Brain (tissue), 1 donor: Measurements from ENCODE around the genes GRID2 and PDLIM5.

- RRBS, result no CpG with 5 or more reads among the region's 14 CpGs
These were observed 59.6 kb downstream of the GPRIN3 start for GRCh38 chr4:89247864-89248440.

DNA sequence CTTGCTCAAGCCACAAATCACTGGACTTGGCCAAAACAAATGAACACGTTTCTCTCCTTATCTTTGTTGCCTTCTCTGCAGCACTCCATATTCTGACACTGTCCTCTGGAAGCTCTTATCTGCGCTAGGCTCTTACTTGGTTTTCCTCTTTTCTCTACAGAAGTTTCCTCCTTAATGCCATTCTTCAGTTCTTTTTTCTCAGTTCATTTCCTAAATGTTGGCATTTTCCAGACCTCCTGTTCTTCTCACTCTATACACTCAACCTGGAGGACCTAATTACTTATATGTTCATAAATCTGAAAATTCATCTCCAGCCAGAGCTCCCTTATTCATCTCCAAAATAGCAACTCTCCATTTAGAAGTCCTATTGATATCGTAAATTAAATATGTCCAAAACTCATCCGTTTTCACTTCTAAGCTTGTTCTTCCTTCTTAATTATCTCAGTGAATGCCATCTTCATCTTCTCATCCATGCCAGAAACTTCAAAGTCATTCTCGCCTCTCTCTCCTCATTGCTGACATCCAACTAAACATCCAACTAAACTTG, 27.9 kb downstream of the GPRIN3 start:
- RRBS, result no CpG with 5 or more reads among the region's 5 CpGs

DNA sequence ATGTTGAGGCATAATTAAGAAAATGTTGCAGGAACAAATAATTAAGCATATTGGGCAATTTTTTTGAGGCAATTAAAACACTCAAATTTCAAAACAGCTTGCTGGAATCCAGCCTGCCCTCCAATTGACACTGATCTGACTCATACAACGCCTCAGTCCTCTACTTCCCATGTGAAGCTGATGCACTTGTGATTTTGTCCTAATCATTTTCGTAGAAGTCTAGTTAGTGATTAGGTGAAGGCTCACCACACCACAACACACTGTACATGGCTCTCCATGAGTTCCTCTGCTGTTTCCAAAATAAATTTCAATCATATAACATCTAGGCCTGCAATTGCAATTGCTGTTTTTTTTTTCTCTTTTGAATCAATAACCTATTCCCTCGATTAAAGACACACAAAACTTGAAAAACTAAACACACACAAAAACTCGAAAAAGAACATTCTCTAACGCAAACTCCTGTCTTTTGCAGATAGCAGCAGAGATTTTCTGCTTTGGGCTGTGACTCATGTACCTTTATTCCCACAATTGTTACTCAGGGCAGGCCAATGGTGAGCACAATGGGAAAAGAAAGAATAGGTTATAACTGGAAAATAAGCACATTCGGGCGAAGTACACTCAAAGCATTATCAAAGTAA, 1.8 kb downstream of the GPRIN3 start:
- RRBS, result no CpG with 5 or more reads among the region's 7 CpGs

DNA sequence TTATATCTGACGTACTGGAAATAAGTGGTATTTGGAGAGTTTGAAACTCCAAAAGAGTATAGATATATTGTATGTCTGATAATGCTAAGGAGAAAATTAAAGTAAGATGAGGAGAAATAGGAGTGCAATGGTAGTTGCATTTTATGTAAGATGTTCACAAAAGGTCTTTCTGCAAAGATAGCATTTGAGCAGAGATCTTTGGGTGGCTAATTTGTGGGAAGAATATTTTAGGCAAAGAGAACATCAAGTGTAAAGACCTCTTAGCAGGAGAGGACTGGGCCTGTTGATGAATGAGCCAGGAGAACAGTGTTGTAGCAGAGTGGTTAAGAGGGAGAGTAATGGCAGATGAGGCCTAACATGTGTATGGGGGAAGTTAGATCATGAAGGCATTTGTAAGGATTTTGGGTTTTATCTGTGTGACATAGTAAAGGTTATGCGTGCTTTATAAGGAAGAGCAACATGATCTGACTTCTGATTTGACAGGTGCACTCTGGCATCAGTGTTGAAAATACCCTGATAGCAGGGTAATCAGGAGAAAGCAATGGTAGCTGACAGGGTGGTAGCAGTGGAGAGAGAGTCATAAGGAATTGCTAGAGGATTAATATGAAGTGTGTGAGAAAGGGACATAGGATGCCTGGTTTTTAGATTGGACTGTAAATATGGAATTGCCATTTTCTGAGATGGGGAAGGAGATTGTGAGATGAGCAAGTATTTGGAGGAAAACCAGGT, 85.6 kb downstream of the CCSER1 start:
- RRBS, result no CpG with 5 or more reads among the region's 2 CpGs

- RRBS, result no CpG with 5 or more reads among the region's 4 CpGs
These were observed 831.2 kb downstream of the CCSER1 start for GRCh38 chr4:90958218-90958957.

GRCh38 chr4:92303402-92304565, at the start of gene GRID2:
Gene GRID2 (plus strand): TSS chr4:92303966.
- RRBS, result 5% methylated on average over 9 of the region's 53 CpGs

GRCh38 chr4:93842391-93843227, 14.1 kb downstream of the ATOH1 start:
- RRBS, result no CpG with 5 or more reads among the region's 3 CpGs

DNA sequence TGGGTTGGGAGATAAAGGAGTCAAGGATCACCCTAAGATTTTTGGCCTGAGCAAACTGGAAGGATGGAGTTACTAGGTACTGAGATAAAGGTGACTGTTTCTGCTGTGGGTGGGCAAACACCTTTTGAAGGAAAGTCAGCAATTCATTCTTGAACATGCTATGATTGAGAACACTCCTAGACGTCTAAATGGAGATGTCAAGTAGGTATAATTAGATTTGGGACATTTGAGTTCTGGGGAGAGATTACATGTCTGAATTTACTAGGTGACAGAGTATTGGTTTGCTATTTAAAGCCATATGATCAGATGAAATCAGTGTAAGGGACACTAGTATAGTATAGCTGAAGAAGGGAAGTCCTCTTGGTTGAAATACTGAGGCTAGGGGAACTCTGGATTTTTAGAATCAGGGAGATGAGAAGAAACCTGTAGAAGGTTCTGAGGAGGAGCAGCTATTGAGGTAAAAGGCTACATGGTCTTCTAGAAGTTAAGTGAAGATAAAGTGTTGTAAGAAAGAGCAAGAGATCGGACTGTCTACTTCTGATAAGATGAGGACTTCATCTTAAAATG, 20.0 kb downstream of the SMARCAD1 start:
- RRBS, result no CpG with 5 or more reads among the region's 2 CpGs

DNA sequence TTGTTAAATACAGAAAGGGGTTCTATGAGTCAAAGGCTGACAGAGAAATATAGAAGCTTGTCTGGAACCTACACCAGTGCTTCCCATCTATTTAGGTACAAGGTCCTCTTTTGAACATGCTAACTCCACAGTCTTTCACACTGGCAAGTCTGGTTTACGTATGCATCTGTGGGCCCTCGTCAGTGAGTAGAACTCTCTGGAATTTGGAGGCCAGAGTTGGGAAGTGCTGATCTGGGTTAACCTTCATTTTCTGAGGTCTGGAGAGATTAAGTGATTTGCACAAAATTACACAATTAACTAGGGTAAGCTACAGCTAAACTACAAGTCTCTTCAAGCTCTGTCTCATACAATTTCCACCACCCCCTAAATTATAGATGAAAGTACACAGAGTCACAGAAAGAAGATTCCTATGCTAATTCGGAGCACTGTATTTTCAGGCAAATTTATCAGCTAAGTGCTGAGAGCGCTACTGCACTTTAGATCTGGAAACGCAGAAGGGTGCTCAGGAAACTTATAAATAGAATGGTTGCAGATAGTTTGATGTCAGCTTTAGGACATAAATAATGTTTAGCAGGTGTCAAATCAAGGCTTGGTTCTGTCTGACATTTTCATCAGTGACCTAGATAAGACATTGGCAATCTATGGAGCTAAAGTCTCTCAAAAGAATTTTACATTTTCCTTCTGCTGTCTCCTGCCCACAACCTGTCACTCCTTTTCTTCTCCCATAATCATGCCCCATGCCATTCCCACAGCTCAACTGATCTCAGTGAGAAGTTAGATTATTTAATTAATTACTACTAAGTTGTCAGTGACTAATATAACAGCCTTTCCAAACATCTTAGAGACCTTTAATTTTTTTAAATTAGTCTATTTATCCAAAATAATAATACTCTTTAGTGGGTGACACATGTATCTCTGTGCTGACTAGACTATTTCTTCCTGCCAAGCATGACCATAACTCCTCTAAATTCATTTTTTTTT, 42.9 kb upstream of the PDLIM5 start:
- RRBS, result no CpG with 5 or more reads among the region's 5 CpGs

DNA sequence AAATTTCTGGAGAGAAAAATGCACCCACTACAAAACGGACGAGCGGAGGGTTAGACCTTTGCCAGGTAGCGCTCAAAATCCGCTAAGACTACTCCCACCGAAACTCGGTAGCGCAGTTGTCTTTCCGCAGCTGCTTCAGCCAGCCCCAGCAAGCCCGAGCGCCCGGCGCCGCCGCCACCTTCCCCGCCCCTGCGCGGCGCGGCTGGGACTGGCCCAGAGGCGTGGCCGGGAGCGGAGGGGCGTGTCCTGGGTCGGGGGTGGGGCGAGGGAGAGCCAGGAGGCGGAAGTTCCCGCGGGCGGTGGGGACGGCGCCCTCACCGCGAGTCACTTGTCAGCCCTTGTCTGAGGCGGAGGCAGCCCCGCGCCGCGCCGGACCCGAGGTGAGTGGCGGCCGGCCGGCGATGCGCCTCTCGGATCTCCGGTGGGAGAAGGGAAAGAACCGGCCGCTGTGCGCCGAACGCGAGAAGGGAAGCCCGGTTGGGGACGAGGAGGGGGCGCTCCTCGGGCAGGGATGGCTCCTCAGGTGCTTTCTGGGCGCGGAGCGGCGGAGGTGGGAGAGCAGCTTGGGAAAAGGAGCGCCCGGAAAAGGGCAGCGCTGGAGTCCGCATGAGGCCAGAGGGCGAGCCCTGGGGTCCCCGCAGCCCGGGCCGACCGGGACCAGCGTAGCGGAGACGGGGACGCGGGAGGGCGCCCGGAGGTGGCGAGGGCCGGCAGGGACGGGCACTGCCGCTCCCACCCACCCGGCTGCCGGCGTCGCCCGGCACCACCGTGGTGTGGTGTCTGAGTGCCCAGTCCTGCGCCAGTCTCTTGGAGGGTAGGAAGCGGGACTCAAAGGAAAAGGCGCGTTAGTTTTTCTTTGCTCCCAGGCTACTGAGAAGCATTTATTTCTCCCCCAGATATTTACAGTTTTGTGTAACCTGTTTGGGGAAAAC, at the start of gene PDLIM5:
Gene PDLIM5, plus strand, starts transcription at position 327 of the 932 bp plus-strand sequence.
- RRBS, result 2% methylated on average over 30 of the region's 92 CpGs

DNA sequence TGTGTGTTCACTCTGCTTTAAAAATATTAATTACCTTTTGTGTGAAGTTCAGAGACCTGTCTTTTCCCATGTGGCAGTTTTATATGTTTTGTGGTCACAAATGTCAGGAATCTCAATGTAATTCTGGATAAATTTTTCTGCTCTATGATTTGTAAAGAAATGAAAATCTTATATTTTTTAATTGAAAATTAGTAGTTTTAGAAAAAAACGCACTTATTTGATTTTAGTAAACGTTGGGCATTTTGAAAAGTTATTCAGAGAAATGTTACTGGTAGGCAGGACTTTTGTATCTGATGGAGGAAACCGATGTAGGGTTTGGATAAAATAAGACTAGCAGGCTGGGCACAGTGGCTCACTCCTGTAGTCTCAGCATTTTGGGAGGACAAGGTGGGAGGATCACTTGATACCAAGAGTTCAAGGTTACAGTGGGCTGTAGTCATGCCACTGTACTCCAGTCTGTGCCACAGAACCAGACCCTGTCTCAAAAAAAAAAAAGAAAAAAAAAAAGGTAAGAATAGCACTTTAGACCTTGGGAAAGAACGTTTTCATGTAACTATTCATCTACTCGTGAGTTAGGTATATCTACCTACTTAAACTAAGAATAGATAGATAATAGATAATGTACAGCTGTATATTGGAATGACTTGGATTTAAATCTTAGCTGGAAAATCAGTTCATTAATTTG, 8.5 kb downstream of the PDLIM5 start:
- RRBS, result no CpG with 5 or more reads among the region's 5 CpGs

- RRBS, result no CpG with 5 or more reads among the region's 5 CpGs
These were observed 112.5 kb downstream of the PDLIM5 start for GRCh38 chr4:94564143-94564838.

DNA sequence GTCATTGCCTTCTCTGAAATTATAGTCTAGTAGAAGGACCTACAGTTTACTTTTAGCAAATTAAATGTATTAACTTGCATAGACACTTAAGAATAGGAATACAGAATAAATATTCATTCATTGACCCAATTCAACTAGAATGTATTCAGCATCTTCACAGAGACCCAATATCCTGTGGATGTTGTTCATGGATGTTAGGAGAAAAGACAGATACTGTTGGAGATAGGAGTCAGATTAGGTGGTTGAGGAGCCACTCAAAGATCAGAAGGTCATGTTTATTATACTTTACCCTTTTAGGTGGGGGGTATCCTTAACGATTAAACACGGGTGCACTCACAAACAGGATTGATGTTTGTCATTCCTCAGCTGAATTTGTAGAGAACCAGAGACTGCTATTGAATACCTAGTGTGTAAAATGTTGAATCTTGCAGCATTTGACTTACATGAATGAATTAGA, 121.0 kb downstream of the PDLIM5 start:
- RRBS, result no CpG with 5 or more reads among the region's 2 CpGs

GRCh38 chr4:94575755-94576223, 124.0 kb downstream of the PDLIM5 start:
- RRBS, result no CpG with 5 or more reads among the region's 9 CpGs

GRCh38 chr4:94666696-94667123, 91.0 kb upstream of the BMPR1B start:
- RRBS, result no CpG with 5 or more reads among the region's 2 CpGs

DNA sequence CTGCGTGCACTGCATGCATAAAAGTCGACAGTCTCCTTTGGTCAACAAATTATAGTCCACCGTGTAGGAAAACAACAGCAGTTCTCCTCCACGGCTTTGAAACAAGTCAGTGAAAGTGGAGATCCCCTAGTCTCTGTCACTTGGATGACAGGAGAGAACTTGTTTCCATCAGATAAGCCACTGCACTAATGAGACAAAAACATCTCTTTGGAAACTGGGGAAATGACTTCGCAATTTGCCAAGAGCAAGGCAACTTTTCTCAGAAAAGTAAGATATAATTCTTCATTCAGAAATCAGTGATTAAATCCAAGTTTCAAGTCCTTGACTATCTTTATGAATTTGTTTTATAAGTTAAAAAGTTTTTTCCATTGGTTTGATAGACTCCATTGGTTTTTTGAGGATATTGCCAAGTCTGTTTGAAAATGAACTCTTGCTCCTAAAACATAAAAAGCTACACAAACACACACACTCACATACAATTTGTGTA, 9.5 kb downstream of the UNC5C start:
- RRBS, result no CpG with 5 or more reads among the region's 5 CpGs

DNA sequence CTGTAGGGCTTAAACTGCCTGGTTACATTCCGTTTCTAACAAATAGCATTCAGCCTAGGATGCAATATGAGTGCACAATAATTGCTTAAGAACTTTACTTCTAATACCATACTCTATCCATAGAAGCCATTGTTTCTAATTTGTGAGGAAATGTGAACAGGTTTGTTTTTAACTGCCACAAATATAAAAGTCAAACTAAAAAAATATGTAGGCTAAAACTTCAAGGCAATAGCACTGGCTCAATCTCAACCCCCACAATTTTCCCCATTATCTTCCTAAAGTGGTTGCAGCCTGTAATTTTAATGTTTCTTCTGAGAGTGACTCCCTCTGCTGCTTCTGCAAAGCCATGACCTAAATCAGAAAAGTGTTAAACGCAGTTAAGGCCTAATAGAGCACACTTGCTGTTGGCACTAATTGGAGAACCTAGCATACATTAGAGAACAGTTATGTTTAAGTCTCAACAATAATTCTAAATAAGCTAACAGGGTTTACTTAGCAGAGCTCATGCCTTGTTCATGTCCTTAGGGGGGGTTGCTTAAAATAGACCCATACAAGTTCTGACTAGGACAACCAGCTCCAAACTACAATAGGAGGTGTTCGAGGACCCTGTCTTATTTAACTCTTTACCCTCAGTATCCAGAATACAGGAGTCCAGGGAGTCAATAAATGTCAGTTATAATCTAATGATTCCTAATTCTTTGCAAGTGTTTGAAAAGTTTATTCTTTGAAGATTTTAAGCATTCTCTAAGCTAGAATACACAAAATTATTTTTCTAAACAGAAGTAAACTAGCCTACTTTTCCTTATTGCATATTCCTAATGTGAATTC, 4.0 kb downstream of the UNC5C start:
- RRBS, result no CpG with 5 or more reads among the region's 3 CpGs

- RRBS, result no CpG with 5 or more reads among the region's 3 CpGs
These were observed 28.9 kb upstream of the RAP1GDS1 start for GRCh38 chr4:98232174-98232794.

GRCh38 chr4:98259464-98259798, 1.8 kb upstream of the RAP1GDS1 start:
- RRBS, result no CpG with 5 or more reads among the region's 5 CpGs

- RRBS, result no CpG with 5 or more reads among the region's 15 CpGs
These were observed 186.3 kb downstream of the TSPAN5 start for GRCh38 chr4:98472016-98472610.